ENCODE measurements around a stretch of chr9.

DNA sequence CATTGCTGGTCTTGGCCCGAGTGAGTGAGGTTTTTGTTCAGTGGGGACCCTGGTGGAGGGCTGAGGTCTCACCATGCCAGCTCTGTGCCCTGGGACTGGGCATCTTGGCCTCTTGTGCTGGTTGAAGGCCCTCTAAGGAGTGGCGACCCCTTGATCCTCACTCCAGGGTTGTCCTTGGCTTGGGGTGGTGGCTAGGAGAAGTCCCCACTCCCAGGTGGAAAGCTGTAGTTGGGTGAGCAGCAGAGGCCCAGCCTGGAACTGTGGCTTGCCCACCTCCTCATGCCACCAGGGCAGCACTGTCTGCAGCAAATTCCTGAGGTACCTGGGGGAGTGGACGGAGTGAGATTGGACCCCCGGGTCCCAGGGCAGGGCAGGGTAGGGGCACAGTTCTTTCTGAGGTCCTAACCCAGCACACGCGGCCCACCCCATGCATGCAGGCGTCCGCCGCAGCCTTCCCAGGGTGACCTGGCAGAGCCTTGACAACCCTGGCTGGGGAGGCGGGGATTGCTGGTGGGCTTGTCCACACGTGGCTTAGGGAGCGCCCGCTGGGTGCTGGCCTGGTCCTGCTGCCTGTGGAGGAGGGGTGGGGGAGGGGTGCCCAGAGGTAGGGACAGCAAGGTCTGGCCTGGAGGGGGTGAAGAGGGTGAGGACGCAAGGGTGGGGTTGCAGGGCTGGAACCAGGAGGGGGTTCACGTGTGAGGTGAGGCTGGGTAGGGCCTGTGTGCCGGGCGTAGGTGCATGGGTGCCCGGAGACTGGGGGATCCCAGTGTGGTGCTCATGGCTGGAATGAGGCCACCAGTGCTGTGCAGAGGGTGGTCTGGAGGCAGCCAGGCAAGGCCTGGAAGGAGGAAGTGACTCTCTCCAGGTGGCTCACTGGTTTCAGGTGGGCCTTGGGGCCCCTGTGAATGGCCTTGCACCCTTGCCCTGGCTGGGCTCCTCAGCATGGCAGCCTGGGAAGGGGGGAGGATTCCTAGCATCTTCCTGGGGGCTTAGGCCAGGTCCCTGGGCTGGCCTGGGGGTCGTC is 6.0 kb downstream of the RXRA start:
- RRBS: no CpG with 5 or more reads among the region's 19 CpGs

- RRBS: 35% methylated on average over 5 of the region's 25 CpGs
Observed at GRCh38 chr9:134338485-134339140, 12.4 kb downstream of the RXRA start.

DNA sequence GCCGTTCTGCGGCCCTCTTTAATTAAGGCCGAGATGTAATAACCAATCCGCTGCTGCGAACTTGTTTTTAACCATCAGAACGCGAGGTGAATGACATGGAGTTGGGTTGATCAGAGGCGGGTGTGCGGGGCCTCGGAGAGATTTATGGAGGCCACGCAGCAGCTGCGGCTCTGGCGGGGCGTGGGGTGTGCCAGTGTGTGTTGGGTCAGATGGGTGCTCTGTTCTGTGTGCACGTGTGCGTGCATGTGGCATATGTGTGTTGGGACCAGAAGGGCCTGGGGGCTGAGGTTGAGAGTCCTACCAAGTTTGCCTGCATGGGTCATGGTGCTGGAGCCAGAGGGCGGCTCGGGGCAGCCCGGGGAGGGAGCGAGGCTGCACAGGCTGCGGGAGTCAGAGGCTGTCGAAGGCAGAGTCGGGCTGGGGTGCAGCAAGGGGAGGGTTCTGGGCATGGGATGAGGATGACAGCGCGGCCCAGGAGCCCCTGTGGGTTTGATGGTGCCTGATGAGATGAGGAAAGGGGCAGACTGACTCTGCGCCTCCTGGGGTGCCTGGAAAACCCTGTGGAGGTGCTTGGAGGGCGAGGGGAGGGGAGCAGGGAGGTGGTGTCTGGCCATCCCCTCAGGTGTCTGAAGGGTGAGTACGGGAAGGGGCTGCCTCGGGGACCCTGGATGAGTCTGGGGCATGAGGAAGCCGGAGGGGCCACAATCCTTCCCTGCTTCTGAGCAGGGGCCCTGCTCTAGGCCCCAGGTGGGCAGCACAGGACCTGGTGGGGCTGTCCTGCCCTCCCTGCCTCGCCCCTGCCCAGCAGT is 25.6 kb downstream of the RXRA start:
- RRBS: no CpG with 5 or more reads among the region's 31 CpGs

GRCh38 chr9:134372547-134373478 is 46.6 kb downstream of the RXRA start:
- RRBS: no CpG with 5 or more reads among the region's 28 CpGs

DNA sequence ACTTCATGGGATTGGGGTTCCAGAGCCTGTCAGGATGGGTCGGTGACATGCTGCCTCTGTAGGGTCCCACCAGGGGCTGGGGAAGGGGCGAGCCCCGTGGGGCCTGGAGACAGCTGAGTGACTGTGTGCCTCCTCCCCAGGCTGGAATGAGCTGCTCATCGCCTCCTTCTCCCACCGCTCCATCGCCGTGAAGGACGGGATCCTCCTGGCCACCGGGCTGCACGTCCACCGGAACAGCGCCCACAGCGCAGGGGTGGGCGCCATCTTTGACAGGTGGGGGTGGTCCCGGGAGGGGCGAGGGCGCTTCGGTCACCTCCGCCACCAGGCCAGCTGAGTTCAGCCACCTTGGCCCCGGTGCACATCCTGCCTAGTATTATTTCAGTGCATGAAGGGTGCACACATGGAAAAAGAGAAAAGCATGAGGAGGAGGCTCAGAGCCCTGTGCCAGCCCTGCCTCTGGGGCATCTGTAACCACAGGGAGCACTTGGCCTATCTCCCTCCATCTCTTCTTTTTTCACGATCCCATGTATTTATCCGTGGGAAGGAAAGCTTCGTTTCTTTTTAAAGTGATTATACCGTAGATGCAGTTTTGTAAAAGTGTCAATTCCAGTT is 102.8 kb downstream of the RXRA start:
- RRBS: 95% methylated on average over 9 of the region's 24 CpGs

GRCh38 chr9:134439265-134440081 is 113.2 kb downstream of the RXRA start:
- RRBS: 90% methylated on average over 4 of the region's 35 CpGs

- RRBS: no CpG with 5 or more reads among the region's 39 CpGs
Observed at GRCh38 chr9:134440082-134441069, 114.1 kb downstream of the RXRA start.

DNA sequence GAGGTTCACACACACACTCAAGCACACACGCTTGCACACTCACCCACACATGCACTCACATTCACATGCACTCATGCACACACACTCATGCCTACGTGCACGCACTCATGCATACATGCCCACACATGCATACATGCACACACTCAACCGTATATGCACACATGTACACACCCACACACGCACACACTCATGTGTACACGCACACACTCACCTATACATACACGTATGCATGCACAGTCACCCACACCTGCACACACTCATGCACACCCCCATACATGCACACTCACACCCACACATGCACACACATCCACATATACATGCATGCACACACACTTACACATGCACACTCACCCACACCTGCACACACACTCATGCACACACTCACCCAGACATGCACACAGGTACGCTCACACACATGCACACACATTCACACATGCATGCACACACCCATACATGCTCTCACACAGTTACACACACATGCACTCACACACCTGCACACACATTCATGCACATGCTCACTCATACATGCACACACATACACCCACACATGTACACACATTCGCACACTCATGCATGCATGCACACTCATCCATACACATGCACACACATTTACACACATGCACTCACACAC is 102.8 kb downstream of the COL5A1 start:
- RRBS: no CpG with 5 or more reads among the region's 9 CpGs

- RRBS: no CpG with 5 or more reads among the region's 17 CpGs
Observed at GRCh38 chr9:134872369-134872884, 8.2 kb upstream of the FCN2 start.

DNA sequence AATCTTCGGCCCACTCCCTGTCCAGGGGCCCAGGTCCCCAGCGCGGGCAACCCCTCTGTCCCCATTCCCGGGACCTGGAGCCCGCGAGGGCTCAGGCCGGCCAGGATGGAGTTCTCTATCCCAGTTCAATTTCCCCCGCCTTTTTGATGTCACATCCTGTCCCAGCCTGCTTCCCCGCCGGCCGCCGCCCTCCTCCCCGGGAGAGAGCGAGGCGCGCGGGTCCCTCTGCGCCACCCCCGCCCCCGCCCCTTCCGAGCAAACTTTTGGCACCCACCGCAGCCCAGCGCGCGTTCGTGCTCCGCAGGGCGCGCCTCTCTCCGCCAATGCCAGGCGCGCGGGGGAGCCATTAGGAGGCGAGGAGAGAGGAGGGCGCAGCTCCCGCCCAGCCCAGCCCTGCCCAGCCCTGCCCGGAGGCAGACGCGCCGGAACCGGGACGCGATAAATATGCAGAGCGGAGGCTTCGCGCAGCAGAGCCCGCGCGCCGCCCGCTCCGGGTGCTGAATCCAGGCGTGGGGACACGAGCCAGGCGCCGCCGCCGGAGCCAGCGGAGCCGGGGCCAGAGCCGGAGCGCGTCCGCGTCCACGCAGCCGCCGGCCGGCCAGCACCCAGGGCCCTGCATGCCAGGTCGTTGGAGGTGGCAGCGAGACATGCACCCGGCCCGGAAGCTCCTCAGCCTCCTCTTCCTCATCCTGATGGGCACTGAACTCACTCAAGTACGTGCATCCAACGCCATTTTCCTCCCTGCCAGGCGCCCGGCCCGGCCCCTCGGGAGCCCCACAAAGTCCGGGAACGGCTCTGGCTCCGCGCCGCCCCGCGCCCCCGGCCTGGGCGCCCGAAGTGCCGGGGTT is 12.2 kb upstream of the OLFM1 start:
- RRBS: 2% methylated on average over 36 of the region's 90 CpGs

- RRBS: 29% methylated on average over 1 of the region's 9 CpGs
Observed at GRCh38 chr9:135102996-135103335, 15.5 kb downstream of the OLFM1 start.

DNA sequence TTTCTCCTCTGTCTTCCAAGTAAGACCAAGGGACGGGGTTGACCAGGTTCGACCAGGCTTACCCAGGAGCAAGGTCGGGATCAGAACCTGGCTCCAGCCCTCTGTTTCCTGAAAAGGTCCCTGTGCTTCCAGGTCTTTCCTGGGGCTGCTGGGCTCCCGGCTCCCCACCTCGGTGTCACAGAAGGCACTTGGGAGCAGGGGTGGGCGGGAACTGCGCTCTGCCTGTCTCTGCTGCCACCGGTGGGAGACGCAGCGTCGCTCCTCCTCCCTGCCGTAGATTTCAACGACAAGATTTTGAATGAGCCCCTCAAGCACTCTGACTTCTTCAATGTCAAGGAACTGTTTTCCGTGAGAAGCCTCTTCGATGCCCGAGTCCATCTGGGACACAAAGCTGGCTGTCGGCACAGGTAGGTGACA is 1.1 kb downstream of the MRPS2 start:
- RRBS: 58% methylated on average over 5 of the region's 17 CpGs

GRCh38 chr9:135743798-135744482 is 42.0 kb downstream of the KCNT1 start:
- RRBS: 80% methylated on average over 4 of the region's 18 CpGs

- RRBS: no CpG with 5 or more reads among the region's 11 CpGs
Observed at GRCh38 chr9:135905581-135906046, 1.7 kb downstream of the CAMSAP1 start.

- RRBS: no CpG with 5 or more reads among the region's 17 CpGs
Observed at GRCh38 chr9:135941518-135942528, 19.4 kb downstream of the UBAC1 start.

GRCh38 chr9:135945041-135945935 is 15.9 kb downstream of the UBAC1 start:
- RRBS: 97% methylated on average over 3 of the region's 33 CpGs

DNA sequence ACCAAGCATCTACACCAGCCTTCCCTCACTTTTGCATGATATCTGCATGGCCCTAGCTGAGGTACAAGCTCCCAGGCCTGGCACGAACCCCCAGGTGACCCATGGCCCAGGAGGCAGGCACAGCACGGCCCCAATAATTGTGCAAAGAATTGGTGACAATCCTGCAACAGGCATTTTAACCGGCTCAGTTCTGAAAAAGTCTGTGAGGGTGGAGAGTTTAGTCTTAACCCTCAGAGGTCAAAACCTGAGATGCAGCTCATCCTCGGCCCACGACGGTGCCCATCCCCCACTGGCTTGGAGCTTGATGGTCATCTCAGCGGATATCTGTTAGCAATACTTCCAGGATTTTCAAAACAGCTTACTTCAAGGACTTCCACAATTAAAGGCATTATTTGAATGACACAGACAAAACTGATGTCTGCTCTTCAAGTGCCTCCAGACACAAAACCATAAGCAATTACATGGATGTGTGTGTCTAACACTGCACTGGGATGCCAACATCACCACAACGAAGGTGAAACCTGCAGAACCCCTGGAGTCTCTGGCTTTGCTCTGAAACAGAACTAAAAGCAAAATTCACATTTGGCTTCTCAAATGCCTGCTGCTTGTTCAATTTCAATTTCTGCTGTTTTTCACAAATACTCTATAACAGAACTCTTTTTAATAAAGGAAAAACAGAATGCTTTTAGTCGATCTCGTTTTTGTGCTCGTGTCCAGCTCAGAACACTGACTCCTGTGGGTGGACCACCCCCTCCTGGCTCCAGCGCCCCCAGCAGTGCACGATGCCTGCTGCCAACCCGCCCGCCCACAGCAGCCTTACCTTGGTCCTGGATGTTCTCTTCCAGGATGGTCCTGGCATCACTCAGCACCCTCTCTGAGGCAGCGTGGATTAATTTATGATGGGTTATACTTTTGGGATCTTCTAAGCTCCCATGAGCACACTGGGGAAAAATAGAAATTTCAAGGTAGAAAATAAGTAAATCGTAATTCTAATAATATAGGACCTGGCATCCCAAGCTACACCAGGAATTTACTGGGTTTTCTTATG is 6.4 kb downstream of the UBAC1 start:
- RRBS: no CpG with 5 or more reads among the region's 17 CpGs

GRCh38 chr9:135959606-135960564 is 1.3 kb downstream of the UBAC1 start:
- RRBS: 62% methylated on average over 6 of the region's 27 CpGs

DNA sequence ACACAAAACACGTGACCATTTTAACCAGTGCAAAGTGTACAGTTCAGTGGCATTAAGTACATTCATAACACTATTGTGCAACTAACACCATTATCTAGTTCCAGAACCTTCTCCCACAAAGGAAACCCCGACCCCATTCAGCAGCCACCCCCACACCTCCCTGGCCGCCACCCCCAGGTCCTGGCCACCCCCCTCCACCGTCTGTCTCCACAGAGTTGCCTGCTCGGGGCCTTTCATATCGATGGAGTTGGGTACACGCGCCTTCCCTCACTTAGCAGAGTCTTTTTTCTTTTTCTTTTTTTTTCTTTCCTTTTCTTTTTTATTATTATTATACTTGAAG is 33.7 kb upstream of the UBAC1 start:
- RRBS: no CpG with 5 or more reads among the region's 8 CpGs

DNA sequence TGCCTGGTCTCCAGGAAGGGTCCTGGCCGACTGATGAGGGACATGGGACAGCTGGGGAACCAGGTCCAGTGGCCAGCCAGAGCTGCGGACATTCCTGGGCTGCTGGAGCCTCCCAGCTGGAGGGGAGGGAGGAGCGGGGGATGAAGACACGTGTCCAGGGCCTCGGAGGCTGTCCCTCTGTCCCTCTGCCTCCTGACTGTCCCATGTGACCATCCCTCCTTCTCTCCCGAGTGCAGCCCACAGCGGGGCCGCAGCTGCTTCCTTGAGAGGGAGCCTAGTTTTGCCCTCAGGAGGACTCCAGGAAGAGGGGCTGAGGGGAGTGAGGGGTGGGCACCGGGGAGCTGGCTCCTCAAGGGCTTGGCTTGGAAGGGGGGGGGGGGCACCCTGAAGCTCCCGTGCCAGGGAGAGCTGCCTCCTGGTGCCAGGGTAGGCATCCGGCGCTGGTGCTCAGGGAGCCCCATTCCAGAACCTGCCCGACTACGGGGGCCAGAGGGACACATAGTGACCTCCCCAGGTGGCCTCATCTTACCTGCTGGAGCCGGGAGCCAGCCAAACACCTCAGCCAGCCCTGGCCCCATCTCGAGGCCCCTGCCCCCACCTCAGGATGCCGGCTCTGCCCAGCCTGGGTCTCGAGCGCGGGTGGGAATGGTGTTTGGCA is 41.9 kb upstream of the UBAC1 start:
- RRBS: 39% methylated on average over 6 of the region's 20 CpGs

Measured in epithelial cell of prostate (primary cell).